ENCODE measurements around a stretch of chr2.

GRCh38 chr2:69041249-69041636, 28.3 kb downstream of the ANTXR1 start:
- PRO-cap = no peak

DNA sequence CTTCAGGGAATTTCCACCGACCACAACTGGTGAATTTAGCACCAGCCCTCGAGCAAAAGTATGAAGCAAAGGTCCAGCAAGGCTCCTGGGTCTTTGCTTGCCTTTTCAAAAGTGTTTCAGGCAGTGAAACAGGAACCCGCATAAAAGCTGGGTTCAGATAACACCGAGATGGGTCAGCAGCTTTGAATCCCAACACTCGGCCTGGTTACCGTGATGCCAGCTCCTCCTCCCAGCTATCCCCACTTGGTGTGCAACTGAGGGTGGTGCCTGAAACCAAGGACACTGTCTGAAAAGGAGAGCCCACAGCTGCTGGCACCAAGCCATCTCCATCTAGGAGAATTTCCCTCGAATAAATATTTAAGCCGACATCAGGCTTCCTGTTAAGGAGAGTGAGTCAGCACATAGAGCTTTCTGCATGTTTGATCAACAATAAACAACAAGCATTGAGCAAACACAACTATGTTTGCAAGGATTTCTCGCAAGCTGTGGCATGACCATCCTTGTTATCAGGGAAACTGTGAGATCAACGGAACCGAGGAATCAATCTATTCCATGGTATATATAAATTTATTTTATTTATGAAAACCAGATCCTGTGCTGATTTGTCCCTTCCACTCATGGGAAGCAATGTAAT, 69.6 kb downstream of the ANTXR1 start:
- PRO-cap = no peak

- PRO-cap = unidirectional peak, minus-strand start at chr2:69439567
Measured at GRCh38 chr2:69439286-69439679, 2.0 kb upstream of the NFU1 start.

GRCh38 chr2:69641073-69641560, 2.4 kb downstream of the AAK1 start:
- PRO-cap = no peak

GRCh38 chr2:69644567-69644786, 938 bp upstream of the AAK1 start:
- PRO-cap = no peak

GRCh38 chr2:69740641-69740956, 1.3 kb upstream of the ANXA4 start:
- PRO-cap = no peak

DNA sequence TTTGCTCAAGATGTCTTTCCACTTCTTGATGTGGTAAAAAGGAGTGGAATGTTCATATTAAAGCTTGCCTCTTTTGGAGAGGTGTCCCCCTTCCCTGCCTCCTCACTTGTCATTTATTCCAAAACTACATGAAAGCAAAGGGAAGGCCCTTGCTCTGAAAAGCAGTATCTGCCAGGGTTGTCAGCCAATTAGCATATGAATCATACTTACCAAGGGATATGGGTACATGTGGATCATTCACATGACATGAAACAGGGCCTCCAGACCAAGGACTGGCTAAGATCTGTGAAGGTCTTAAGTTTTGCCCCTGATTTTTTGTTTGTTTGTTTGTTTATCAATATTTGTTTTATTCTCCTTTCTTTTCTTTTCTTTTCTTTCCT, 31.3 kb downstream of the ANXA4 start:
- PRO-cap = no peak

DNA sequence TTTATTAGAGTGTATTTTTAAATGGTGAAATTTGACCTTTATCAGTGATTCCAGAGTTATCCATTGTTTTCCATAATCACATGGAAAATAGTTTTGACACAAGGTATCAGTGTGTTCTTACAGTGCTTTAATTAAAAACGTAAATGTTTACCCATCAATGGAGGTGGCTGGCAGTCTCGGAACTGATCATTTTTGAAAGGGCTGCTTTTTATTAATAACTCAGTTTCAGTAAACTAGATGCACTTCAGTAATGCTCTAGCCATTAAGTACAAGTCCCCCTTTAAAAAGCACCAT, 3.8 kb downstream of the MXD1 start:
- PRO-cap = no peak

- PRO-cap = no peak
Measured at GRCh38 chr2:69978389-69978957, 17.0 kb upstream of the ASPRV1 start.

- PRO-cap = no peak
Measured at GRCh38 chr2:70045716-70046398, 41.4 kb upstream of the PCBP1 start.

DNA sequence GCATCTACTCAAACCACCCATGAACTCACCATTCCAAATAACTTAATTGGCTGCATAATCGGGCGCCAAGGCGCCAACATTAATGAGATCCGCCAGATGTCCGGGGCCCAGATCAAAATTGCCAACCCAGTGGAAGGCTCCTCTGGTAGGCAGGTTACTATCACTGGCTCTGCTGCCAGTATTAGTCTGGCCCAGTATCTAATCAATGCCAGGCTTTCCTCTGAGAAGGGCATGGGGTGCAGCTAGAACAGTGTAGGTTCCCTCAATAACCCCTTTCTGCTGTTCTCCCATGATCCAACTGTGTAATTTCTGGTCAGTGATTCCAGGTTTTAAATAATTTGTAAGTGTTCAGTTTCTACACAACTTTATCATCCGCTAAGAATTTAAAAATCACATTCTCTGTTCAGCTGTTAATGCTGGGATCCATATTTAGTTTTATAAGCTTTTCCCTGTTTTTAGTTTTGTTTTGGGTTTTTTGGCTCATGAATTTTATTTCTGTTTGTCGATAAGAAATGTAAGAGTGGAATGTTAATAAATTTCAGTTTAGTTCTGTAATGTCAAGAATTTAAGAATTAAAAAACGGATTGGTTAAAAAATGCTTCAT, 1.4 kb downstream of the PCBP1 start:
- PRO-cap = bidirectional peak, plus-strand start at position 95 of the sequence, minus-strand start outside the sequence

DNA sequence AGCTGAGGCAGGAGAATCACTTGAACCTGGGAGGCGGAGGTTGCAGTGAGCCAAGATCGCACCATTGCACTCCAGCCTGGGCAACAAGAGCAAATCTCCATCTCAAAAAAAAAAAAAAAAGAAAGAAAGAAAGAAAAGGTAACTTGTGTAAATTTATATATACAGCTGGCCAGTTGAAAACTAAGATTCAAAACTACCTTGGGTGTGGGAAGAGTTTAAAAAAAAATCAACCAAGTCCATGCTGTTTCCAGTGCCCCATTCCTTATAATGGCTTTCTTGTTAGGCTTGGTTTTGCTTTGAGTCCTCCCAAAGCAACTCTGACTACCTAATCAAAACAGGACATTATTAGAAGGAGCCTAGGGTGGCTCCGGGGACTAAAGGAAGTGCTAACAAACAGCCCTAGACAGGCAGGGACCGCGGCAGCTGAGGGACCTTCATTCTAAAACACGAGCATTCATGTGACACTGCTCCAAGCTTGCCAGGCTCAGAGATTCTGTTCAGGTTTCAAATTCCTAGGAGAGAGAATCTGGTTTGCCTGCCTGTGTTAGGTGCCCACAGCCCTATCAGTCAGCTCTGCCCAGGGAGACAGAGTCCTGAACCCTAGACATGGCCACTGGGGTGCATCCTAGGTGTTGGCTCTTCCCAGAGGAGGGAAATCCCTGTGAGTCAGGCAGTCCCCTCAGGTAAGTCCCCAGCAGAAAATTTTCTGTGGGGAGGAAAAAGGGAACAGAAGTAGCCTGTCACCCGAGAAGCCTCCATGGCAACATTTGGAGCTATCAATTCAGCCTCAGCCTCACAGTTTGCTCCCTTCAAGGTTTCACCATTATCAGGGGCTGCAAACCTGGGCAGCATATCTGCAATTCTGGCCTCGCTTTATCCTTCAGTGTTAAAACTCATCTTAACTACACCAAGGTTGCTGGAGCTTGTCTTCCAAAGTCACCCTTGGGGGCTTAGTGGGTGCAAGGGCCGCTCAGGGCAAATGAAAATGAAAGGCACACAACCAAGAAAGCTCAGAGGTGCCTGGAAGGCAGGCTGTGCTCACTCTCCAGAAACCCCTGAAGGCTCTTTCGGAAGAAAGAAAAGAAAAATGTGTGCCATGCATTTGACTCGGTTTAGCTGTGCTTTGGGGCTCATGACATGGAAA, 28.4 kb downstream of the PCBP1 start:
- PRO-cap = no peak

- PRO-cap = no peak
Measured at GRCh38 chr2:70247065-70247726, 1.2 kb downstream of the TIA1 start.

- PRO-cap = no peak
Measured at GRCh38 chr2:70258301-70259172, 600 bp downstream of the PCYOX1 start.

DNA sequence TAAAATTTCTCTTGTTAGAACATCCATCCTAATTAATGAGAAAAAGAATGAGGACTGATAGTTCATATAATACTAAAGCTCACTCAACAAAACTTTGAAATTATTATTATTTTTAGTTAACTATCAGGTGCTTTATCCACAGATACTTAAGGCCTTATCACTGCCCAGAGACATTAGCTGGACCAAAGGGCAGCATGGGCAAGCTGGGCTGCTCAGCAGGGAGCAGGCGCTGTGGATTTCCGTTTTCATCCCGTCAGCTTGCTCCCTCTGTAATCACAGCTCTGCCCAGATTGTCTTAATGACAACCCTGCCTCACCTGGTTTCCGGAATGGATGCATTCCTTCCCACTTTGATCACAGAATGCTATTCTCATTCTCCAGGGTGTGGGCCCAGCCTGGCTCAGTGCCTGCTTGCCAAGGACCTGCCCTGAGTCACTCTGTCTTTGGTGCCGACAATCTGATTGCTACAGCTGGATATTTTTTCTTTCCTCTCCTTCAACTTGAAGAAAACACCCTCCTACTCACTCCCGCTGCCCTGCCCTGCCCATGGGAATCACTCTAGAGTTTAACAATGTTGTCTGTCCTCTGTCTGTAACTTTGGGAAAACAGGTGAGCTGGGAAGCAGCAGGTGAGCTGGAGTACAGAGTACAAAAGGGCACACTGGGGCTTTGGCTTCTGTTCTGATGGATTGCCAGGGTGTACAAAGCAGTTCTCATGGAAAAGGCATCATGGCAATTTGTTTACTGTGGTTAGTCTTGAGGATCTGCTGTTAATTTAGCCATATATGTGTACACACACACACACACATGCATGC, 27.1 kb upstream of the FAM136A start:
- PRO-cap = no peak

DNA sequence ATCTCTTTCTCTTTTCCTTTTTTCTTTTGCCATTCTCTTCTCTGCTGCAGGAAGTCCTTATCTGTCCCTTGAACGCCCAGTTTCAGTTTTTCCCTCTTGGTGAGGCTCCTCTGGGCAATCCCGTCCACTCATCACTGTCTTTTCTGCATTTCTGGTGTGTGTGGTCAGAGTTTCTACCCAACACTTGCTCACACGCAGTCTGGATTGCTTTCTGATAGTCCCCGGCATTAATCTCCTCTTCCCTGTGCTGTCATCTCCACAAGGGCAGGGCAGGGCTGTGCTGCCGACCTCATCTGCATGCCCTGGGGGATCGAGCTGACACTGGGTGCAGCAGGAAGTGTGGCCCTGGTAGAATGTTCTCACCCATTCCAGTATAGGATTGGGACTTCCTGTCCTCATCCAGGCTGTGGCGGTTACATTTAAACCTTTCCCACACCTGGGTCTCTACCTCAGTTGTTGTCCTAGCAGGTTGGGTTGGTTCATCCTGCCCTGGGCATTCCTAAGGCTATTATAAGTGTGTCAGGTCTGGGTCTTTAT, 79.9 kb upstream of the FAM136A start:
- PRO-cap = no peak

DNA sequence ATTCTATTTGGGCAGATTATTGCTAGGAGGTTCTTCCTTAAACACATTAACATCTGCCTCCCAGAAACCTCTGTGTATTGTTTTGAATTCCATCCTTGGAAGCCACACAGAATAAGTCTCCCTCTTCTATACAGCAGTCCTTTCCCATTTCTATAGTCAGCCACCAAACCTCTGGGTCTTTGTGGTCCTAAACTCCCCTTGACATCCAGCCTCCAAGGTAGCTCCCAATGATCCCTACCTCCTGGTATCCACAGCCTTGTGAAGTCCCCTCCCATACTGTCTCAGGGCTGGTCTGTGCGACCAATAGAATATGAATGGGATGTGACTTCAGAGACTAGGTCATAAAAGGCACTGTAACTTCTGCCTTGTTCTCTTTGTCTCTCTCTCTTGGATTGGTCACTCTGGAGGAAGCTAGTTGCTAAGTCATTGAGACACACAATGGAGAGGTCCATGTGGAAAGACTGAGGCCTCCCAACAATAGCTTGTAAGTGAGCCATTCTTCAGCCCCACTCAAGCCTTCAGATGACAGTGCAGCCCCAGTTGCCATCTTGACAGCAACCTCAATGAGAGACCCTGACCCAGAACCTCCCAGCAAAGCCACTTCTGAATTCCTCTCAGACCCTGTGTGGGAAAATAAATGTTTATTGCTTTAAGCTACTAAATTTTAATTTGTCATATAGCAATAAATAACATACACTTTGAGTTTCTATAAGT, 72.1 kb downstream of the TGFA start:
- PRO-cap = no peak

- PRO-cap = no peak
Measured at GRCh38 chr2:70673177-70673459, 94.9 kb downstream of the ADD2 start.

DNA sequence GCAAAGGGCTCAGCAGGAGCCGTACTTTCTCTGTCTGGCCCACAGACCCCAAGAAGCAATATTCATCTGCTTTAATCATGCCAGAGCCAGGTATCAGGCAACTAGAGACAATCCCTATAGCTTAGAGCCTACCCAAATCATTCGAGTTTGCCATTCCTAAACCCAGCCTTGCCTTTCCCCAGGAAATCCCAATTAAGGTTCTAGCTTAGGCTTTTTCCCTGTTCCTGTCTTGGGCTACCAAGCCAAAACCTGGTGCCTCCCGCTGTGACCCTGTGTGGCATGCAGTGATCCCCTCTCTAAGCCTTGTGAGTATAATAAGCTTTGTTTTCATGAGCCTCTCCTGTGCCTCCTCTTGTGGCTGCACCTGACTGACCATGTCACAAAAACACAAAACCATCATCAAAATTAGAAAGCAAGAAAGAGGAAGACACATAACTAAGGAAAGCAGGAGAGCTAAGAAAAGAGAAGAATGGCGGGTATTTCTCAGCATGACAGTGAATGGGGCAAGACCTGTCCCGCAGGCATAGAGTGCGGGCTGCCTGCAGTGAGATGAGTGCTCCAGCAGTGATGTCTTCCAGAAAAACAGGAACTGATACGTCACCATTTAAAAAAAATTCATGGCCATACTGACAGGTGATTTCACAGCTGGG, 9.1 kb upstream of the PAIP2B start:
- PRO-cap = no peak

- PRO-cap = bidirectional peak, plus-strand start at chr2:71276583, minus-strand start at chr2:71276486; bidirectional peak, plus-strand start at chr2:71276813, minus-strand start at chr2:71276800; bidirectional peak, plus-strand start at chr2:71277061, minus-strand start at chr2:71277052
Measured at GRCh38 chr2:71276253-71277337, 49.7 kb upstream of the PAIP2B start.

Data from SEM (cell line).